GM23248 (cell line): ENCODE measurements around the gene GFPT1.

GRCh38 chr2:69041249-69041636 lies 28.3 kb downstream of the ANTXR1 start:
- RAMPAGE, long total RNA = no peak

DNA sequence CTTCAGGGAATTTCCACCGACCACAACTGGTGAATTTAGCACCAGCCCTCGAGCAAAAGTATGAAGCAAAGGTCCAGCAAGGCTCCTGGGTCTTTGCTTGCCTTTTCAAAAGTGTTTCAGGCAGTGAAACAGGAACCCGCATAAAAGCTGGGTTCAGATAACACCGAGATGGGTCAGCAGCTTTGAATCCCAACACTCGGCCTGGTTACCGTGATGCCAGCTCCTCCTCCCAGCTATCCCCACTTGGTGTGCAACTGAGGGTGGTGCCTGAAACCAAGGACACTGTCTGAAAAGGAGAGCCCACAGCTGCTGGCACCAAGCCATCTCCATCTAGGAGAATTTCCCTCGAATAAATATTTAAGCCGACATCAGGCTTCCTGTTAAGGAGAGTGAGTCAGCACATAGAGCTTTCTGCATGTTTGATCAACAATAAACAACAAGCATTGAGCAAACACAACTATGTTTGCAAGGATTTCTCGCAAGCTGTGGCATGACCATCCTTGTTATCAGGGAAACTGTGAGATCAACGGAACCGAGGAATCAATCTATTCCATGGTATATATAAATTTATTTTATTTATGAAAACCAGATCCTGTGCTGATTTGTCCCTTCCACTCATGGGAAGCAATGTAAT lies 69.6 kb downstream of the ANTXR1 start:
- RAMPAGE, long total RNA = no peak

DNA sequence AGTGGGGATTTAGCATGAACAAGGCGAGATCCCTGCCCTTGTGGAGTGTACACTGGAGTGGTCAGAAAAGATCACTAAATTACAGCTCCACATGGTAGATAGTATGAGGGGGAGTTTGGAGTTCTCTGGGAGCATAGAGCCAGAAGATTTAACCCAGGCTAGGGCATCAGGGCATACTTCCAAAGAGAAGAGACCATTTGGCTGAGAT lies 182.1 kb downstream of the GFPT1 start:
- RAMPAGE, long total RNA = no peak

GRCh38 chr2:69226086-69226456 lies 161.0 kb downstream of the GFPT1 start:
- RAMPAGE, long total RNA = no peak

DNA sequence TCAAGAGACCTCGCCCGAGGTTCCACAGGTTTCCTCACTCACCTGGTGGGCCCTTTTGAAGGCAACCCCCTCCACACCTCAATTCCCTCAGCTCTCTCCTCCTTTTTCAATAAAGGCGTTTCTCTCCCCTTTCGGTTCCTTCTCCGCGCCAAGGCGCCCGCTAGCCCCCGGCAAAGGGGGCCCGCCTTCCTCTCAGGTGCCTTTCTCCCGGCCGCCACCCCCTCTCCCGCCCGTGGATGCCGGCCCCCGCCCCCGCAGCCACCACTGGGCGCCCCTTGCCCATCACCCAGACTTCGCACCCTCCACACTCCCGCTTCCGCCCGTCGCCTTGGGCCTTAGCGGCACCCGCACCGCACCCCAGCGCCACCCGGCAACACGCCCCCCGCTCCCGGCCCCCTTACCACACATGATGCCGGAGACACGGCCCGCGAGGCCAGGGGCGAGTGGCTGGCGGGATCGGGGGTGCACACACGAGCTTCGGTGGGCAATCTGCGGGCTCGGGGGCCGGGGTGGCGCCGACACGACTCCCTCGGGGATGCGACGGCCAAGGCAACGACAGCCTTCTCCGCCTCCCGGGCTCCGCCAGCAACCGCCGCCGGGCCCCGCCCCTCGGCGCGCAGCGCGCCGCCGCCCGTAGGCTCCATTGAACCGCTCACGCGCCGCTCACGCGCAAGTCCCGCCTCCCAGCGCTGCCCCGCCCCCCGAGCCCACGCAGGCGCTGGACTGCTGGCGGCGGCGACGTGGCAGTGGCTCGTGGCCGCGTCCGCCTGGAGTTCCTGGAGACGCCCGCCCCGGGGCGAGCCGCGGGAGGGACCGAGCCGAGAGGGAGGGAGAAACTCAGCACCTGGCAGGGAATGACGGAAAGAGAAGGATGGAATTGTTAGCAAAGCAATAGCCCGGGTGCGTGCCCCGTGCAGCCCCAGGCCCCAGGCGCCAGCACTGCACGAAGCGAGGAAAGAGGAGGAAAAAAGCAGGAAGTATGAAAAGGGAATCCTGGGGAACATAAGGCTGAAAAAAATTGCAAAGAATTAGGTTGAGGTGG lies at the start of gene GFPT1:
Gene GFPT1 (minus strand): TSS at position 564 of the 1,042 bp plus-strand sequence.
- RAMPAGE, long total RNA = start-site peak on the minus strand centred at position 528 of the sequence, 119 bp wide, 662 and 1,358 reads in 2 replicates

GRCh38 chr2:69626015-69626682 lies 17.4 kb downstream of the AAK1 start:
- RAMPAGE, long total RNA = no peak

DNA sequence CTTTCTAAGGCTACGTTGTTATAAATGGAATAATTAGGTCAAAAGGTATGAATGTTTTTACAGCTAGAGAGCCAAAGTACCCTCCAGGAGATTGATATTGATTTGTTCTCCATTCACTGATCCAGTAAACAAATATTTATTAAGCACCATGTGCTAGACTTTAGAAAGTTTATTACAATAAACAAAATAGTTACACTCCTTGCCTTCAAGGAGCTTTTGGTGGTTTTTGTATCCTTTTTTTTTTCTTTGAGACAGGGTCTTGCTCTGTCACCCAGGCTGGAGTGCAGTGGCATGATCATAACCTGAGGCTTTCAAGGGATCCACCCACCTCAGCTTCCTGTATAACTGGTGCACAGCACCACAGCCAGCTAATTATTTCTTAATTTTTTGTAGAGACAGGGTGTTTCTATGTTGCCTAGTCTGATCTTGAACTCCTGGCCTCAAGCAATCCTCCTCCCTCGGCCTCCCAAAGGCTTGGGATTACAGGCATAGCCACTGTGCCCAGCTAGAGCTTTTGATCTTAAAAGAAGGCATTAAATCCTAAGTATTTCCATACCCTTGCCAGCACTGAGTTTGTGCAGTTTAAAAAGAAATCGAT lies 6.8 kb upstream of the AAK1 start:
- RAMPAGE, long total RNA = no peak

DNA sequence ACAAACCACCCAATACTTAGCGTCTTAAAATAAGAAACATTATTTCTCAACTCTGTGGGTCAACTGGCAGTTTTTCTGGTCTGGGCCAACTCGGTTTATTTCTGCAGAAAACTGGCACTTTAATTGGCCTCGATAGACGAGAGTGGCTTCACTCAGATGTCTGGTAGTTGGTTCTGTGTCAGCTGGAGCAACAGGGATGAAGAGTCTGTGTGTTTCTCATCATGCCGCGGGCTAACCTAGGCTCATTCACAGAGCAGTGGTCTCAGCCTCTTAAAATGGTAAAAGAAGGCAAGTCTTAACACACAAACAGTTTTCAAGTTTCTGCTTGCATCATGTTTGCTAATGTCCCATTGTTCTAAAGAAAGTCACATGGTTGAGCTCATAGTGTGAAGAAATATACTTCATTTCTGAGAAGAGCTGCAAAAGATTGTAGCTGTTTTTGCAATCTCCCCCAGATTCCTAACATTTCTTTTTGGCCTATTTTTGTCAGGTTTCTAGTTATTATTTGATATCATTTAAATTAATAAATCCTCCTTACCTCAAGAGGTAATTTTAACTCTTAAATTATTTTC lies 37.5 kb upstream of the ANXA4 start:
- RAMPAGE, long total RNA = no peak

DNA sequence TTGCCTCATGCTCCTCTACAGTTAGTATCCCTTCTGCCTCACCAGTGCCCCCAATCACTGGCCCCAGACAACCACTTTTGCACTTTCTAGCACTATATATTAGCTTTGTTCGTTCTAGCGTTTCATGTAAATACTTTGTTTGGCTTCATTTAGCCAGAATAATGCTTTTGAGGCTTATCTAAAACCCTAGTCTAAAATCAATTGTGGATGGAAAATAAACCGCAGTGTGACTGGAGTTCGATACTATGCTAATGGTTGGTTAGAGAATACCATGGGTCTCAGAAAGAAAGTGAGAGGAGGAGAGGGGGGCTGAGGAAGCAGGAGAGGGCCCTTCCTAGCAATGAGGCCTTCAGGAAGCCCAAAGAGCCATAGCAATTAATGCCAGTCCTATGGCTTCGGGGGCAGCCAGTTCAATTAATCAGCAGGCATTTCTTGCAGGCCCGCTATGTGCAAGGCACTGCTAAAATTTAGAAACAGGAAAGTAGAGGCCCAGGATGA lies 23.6 kb downstream of the ANXA4 start:
- RAMPAGE, long total RNA = no peak

DNA sequence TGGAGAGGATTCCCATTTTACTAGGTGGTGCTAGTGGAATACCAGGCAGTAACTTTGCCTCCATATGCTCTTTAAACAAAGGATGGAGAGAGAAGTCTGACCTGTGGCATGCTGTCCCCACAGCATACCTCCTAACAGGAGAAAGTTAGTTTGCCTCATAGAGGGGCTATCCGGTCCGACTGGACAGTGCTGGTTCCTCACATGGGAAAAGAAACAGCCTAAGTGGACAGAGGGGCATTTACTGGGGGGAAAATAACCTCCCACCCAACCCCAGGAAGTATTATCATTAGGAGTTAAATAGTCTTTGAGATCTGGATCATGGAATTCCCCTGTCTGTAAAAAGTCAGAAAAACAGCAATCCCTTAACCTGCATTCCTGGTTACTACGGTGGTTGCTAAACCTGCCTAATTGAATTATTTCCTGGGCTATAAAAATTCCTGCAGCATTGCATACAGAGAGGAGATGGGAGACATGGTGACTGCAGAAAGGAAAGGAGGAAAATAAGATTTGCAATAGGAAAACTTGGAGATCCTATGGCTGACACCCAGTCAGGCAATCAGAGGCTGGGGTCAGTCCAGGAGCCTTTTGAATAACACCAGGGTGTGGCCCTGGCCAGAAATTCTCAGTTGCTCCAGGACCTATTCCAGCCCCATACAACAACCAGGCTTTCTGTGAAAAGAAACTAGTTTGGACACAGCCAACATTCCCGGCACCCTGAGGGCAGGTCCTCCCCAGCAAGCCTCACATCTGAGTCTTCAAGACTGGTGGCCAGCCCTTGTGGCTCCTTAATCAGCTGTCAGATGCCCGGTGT lies 31.4 kb upstream of the GMCL1 start:
- RAMPAGE, long total RNA = no peak

GRCh38 chr2:69807898-69808248 lies 21.6 kb upstream of the GMCL1 start:
- RAMPAGE, long total RNA = no peak

DNA sequence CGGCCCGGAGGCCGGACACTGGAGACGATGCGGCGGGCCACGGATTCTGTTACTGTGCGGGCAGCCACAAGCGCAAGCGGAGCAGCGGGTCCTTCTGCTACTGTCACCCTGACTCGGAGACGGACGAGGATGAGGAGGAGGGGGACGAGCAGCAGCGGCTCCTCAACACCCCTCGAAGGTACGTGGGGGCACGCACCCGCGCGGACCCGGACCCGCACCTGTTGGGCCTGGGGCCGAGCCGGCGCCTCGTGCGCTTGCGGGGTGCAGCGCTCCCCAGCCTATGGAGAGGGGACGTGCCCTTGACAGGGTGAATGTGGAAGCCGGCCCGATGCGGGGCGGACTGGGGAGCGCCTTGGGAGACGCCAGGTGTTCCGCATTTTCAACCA lies 508 bp downstream of the GMCL1 start:
- RAMPAGE, long total RNA = no peak

GRCh38 chr2:69921114-69921999 lies 6.4 kb downstream of the MXD1 start:
- RAMPAGE, long total RNA = no peak

- RAMPAGE, long total RNA = no peak
These were observed 16.9 kb downstream of the MXD1 start for GRCh38 chr2:69931652-69932302.

- RAMPAGE, long total RNA = no peak
These were observed 16.0 kb downstream of the ASPRV1 start for GRCh38 chr2:69945261-69946032.

DNA sequence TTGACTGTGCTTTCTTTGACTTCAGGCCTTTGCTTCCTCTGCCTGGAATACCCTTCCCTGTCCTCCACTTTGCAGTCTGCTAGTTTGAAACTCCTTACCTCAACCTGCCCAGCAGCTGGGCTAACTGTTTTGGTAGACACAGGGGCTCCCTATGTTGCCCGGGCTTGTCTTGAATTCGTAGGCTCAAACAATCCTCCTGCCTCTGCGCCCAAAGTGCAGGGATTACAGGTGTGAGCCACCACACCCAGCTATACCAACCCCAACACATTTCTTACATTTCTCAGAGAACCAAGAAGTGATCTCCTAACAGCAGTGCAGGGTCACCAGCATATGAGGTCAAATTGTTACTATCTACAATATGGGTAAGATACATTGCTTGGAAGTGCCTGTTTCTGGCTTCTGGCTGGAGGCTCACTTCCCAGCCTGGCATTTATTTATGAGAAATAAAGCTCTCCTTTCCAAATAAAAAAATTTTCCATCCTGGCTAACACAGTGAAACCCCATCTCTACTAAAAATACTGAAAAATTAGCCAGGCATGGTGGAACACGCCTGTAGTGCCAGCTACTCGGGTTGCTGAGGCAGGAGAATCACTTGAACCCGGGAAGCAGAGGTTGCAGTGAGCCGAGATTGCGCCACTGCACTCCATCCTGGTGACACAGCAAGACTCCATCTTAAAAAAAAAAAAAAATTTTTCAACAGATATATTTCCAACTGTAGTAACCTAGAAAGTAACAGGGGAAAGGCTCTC lies 6.3 kb upstream of the PCBP1 start:
- RAMPAGE, long total RNA = no peak

- RAMPAGE, long total RNA = no peak
These were observed 2.0 kb upstream of the PCBP1 start for GRCh38 chr2:70084885-70086000.

DNA sequence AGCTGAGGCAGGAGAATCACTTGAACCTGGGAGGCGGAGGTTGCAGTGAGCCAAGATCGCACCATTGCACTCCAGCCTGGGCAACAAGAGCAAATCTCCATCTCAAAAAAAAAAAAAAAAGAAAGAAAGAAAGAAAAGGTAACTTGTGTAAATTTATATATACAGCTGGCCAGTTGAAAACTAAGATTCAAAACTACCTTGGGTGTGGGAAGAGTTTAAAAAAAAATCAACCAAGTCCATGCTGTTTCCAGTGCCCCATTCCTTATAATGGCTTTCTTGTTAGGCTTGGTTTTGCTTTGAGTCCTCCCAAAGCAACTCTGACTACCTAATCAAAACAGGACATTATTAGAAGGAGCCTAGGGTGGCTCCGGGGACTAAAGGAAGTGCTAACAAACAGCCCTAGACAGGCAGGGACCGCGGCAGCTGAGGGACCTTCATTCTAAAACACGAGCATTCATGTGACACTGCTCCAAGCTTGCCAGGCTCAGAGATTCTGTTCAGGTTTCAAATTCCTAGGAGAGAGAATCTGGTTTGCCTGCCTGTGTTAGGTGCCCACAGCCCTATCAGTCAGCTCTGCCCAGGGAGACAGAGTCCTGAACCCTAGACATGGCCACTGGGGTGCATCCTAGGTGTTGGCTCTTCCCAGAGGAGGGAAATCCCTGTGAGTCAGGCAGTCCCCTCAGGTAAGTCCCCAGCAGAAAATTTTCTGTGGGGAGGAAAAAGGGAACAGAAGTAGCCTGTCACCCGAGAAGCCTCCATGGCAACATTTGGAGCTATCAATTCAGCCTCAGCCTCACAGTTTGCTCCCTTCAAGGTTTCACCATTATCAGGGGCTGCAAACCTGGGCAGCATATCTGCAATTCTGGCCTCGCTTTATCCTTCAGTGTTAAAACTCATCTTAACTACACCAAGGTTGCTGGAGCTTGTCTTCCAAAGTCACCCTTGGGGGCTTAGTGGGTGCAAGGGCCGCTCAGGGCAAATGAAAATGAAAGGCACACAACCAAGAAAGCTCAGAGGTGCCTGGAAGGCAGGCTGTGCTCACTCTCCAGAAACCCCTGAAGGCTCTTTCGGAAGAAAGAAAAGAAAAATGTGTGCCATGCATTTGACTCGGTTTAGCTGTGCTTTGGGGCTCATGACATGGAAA lies 28.4 kb downstream of the PCBP1 start:
- RAMPAGE, long total RNA = no peak

- RAMPAGE, long total RNA = no peak
These were observed 46.2 kb downstream of the PCBP1 start for GRCh38 chr2:70133268-70134098.

DNA sequence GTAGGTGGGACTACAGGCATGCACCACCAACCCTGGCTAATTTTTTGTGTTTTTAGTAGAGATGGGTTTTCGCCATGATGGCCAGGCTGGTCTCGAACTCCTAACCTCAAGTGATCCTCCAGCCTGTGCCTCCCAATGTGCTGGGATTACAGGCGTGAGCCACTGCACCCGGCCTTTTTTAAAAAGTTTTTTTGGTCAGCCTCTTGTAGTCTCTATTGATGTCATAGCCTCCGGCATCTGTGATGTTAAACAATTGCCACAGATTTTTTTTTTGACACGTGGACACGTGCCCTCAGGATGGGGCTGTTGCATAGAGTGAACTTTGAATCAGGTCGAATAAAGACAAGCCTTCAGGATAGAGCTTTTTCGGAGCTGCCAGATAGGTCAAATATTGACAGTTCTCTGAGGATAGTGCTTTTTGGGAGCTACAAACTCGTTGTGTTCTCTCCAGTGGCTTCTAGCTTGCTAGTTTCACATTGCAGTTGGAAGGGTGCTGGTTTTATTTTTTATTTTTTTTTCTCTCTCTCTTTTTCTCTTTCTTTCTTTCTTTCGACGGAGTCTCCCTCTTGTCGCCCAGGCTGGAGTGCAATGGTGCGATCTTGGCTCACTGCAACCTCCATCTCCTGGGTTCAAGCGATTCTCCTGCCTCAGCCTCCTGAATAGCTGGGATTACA lies 11.7 kb downstream of the PCYOX1 start:
- RAMPAGE, long total RNA = no peak